IMR-90 (cell line): ENCODE data around the gene MAN1A2.

DNA sequence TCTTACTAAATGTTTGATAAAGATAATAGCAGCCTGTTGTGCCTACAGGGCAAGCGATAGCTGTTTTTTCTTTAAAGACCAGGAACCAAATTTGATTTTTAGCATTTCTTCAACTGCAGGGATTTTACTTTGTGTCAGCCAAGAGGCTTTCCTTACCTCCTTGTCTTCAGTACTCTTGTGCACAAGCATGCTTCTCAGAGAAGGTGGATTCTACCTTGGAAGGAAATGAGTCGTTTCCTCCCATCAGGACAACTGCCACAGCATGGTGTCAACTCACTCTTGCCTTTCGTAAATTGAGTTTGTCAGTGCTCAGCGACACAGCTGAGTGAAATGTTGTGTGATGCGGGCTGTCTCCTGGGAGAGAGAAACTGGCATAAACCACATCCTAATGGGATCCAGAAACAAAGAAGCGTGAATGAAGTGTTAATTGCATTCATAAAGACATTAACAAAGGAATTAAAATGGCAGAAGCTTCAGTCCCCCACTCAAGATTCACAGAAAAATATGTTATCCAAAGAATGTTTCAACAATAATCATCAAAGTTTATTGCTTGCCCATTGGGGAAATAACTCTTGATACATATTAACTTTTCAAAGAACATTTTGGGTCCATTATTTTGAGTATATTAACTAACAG is 51.5 kb upstream of the SLC22A15 start:
- RRBS: no CpG with 5 or more reads among the region's 6 CpGs
CAGE:
- cytosol, long polyA plus RNA: no peak
- long polyA plus RNA: no peak
- nucleus, long polyA plus RNA: no peak

GRCh38 chr1:116053023-116053819 is 58.0 kb upstream of the MAB21L3 start:
- RRBS: no CpG with 5 or more reads among the region's 12 CpGs
CAGE:
- cytosol, long polyA plus RNA: no peak
- long polyA plus RNA: no peak
- nucleus, long polyA plus RNA: no peak

- RRBS: 3% methylated on average over 12 of the region's 36 CpGs
CAGE:
- cytosol, long polyA plus RNA: no peak
- long polyA plus RNA: no peak
- nucleus, long polyA plus RNA: no peak
Measured at GRCh38 chr1:116168296-116168790, 57.1 kb downstream of the MAB21L3 start.

DNA sequence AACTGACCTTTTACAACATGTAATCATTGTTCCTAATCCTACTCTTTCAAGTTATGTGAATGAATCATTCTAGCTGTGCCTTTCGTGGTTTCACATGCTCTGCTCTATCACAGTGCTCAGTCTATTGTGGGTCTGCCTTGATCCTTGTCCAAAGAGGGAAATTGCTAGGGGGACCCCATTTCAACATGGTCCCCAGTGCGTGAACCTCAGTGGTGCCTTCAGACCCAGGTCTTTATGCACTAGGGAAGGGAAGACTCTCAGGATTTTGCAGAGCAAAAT is 118.1 kb upstream of the ATP1A1 start:
- RRBS: no CpG with 5 or more reads among the region's 2 CpGs
CAGE:
- cytosol, long polyA plus RNA: no peak
- long polyA plus RNA: no peak
- nucleus, long polyA plus RNA: no peak

GRCh38 chr1:116272954-116273445 is 100.0 kb upstream of the ATP1A1 start:
- RRBS: no CpG with 5 or more reads among the region's 4 CpGs
CAGE:
- cytosol, long polyA plus RNA: no peak
- long polyA plus RNA: no peak
- nucleus, long polyA plus RNA: no peak

- RRBS: no CpG with 5 or more reads among the region's 3 CpGs
CAGE:
- cytosol, long polyA plus RNA: no peak
- long polyA plus RNA: no peak
- nucleus, long polyA plus RNA: no peak
Measured at GRCh38 chr1:116287490-116287926, 85.5 kb upstream of the ATP1A1 start.

DNA sequence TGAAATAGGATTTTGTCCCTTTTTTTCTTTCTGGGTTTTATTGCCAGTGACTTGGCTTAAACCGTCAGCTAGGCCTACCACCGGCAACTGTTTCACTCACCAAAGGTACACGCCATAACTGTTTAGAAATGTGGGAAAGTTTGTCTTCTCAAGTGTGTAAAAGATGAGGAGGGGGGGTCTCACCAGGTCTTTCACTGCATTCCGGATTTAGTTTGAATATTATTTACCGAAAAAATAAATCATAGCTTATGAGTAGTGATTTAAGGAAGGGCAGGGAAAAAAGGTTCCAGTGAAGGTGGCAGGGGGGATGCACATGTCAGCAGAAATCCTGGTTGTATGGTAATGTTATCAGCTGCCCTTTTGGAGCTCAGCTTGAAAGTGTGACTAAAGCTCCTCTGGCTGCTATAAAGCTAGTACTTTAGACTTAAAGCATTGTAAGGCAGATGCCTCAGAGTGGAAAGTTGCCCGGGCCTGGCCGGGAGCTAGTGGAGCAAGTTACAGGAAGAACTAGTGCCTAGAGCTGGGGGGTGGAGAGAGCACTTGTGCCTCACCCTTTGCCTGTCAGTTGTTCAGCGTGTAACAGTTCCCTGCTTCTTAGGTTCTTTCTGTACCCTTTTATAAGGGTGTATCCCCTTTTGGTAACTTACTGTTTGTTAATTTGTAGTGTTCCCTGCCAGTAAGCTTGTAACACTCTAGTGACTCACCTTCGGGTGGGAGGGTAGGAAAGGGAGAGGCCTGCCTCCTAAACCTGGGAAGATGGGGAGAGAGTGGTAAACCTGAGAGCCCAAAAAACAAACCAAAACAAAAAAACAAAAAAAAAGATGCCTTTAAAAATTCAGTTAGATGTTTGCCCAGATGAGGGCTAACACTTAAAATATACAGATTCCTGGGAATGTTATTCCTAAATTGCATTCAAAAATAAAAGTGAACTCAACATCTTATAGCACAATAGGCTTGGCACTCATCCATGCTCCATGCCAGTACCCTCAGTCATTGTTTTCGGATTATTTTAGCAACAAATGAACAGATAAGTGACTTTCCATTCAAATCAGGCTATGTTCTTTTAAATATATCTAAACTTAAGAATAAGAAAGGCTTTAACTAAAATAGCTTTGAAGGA is 3.3 kb downstream of the ATP1A1 start:
- RRBS: no CpG with 5 or more reads among the region's 10 CpGs
CAGE:
- cytosol, long polyA plus RNA: no peak
- long polyA plus RNA: no peak
- nucleus, long polyA plus RNA: no peak

GRCh38 chr1:116378596-116379562 is 5.8 kb downstream of the ATP1A1 start:
- RRBS: no CpG with 5 or more reads among the region's 3 CpGs
CAGE:
- cytosol, long polyA plus RNA: no peak
- long polyA plus RNA: no peak
- nucleus, long polyA plus RNA: no peak

DNA sequence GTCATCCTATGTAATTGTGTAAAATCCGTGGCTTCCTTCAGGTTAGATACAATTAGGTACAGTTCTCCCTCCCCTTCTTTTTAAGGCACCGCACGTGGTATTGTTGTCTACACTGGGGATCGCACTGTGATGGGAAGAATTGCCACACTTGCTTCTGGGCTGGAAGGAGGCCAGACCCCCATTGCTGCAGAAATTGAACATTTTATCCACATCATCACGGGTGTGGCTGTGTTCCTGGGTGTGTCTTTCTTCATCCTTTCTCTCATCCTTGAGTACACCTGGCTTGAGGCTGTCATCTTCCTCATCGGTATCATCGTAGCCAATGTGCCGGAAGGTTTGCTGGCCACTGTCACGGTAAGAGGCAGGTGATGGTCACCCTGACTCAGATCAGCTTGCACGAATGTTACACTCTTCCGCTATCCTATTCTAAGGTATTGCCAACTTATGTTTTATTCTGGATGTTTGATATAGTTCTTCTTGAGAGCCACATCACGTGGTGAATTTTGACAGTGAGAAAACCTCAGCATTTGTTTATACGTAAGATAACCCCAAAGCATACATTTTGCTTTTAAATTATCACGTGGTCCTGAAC is 16.4 kb downstream of the ATP1A1 start:
- RRBS: no CpG with 5 or more reads among the region's 14 CpGs
CAGE:
- cytosol, long polyA plus RNA: no peak
- long polyA plus RNA: start-site peak on the minus strand centred at position 126 of the sequence, 69 bp wide, 14 and 8 reads in 2 replicates
- nucleus, long polyA plus RNA: no peak

GRCh38 chr1:116418019-116419122 is 45.3 kb downstream of the ATP1A1 start:
- RRBS: 2% methylated on average over 6 of the region's 62 CpGs
CAGE:
- cytosol, long polyA plus RNA: start-site peak on the minus strand at chr1:116418561-116418630, 23 and 31 reads in 2 replicates
- long polyA plus RNA: start-site peak on the minus strand at chr1:116418568-116418611, 22 and 22 reads in 2 replicates
- nucleus, long polyA plus RNA: no peak

DNA sequence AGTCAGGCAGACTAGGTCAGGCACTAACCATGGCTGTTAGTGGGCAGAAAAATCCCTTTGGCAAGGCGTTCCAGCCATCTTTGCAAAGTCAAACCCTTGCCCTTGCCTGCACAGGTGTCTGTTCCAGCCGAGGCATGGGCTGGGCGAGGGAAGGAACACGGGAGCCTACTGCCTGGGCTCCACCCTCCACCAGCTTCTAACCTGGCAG is 27.7 kb upstream of the CD58 start:
- RRBS: no CpG with 5 or more reads among the region's 4 CpGs
CAGE:
- cytosol, long polyA plus RNA: no peak
- long polyA plus RNA: no peak
- nucleus, long polyA plus RNA: no peak

DNA sequence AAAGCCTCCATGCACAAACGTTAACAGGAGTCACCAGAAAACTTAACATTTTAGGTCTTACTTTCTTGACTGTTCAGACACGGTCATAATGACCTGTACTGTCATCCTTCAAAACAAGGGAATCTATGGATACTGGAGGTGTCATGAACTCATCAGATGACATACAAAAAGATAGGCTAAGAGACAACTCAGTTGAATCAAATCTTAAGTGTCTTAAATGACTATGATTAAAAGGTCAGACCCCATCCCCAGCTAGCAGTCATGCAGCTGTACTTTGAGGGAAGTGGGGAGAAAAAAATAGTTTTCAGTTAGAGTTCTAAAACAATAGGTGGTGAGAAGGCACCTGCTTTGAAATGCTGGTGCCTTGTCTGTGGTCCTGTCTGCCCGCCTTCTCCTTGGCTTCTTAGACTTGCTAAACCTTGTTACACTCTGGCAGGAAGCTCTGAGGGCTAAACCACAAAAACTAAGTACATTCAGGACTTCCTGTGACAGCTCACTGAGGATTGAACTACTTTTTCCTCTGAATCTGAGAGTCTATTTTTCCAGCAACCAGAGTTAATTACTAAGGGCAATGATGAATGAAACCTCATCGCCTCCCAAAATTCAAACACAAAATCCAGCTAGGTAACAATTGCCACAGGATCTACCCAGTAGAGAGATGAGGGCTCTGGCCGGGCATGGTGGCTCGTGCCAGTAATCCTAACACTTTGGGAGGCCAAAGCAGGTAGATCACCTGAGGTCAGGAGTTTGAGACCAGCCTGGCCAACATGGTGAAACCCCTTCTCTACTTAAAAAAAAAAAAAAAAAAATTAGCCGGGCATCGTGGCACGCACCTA is 15.4 kb downstream of the CD2 start:
- RRBS: no CpG with 5 or more reads among the region's 9 CpGs
CAGE:
- cytosol, long polyA plus RNA: no peak
- long polyA plus RNA: no peak
- nucleus, long polyA plus RNA: no peak

- RRBS: no CpG with 5 or more reads among the region's 12 CpGs
CAGE:
- cytosol, long polyA plus RNA: no peak
- long polyA plus RNA: no peak
- nucleus, long polyA plus RNA: no peak
Measured at GRCh38 chr1:116914946-116915770, 5.4 kb downstream of the PTGFRN start.

GRCh38 chr1:116982164-116982954 is 19.2 kb upstream of the CD101 start:
- RRBS: no CpG with 5 or more reads among the region's 9 CpGs
CAGE:
- cytosol, long polyA plus RNA: no peak
- long polyA plus RNA: no peak
- nucleus, long polyA plus RNA: no peak

DNA sequence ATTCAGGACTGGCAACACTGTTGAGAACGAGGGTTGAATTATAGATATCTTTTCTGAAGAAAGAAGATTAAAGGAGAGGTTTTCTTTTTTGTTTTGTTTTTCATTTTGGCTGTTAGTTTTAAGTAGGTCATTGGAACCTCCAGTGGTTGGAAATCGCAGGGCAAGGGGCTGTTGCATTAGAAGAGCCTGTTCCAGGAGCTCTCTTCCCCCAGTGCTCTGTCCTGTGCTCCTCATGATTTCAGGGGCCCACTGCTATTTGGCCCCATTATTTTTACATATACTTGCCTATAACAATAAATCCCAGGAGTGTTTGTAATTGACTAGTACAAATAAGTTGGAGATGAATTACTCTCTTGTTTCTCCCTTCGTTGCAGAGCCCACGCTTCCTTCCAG is 26.6 kb upstream of the TTF2 start:
- RRBS: no CpG with 5 or more reads among the region's 4 CpGs
CAGE:
- cytosol, long polyA plus RNA: no peak
- long polyA plus RNA: no peak
- nucleus, long polyA plus RNA: no peak

DNA sequence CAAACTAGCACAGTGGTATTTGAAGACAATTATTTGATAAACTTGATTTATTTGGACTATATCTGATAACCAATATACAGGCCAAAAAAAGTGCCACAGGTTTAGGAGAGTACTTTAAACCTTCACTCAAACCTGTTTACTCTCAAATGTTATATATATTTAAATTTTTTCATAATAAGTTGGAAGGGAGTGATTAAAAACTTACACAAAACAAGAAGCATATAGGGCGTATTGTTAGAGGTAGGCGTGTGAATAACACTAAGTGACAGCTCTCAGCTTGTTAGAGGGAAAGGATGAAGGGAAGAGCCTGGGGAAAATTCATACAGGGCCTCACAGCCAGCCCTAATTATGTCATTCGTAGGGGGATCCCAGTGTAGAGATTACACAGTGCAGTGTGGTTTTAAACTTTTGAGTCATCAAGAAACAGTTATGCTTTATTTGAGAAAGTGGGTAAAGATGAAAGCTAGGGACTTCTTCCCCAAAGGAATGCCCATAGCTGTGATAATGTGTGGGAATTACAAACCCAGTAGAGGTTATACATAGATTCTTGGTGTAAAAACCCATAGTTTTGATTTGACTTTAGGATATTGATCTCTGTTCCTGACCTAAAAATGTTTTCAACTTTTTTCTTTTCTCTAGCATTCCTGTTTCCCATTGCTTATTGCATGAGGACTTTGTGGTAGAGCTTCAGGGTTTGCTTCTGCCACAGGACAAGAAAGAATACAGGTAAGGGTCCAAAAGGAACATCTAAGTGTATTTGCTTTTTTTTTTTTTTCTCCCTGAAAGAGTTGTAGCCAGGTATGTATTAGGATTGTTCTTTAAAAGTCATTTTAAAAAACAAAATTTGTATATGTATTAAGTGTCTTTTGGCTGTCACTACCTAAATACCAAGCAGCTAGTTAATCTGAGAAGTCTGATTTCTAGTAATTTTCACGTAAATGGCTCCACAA is 1.9 kb downstream of the TTF2 start:
- RRBS: no CpG with 5 or more reads among the region's 4 CpGs
CAGE:
- cytosol, long polyA plus RNA: no peak
- long polyA plus RNA: no peak
- nucleus, long polyA plus RNA: no peak

GRCh38 chr1:117232469-117233046 is 21.8 kb upstream of the VTCN1 start:
- RRBS: no CpG with 5 or more reads among the region's 3 CpGs
CAGE:
- cytosol, long polyA plus RNA: no peak
- long polyA plus RNA: no peak
- nucleus, long polyA plus RNA: no peak

- RRBS: 1% methylated on average over 71 of the region's 133 CpGs
CAGE:
- cytosol, long polyA plus RNA: no peak
- long polyA plus RNA: start-site peak on the plus strand at chr1:117366786-117366910, 84 and 30 reads in 2 replicates; start-site peak on the plus strand at chr1:117367393-117367494, 364 and 313 reads in 2 replicates
- nucleus, long polyA plus RNA: start-site peak on the plus strand at chr1:117367424-117367471, 44 and 387 reads in 2 replicates
Measured at GRCh38 chr1:117366623-117367671, at the start of gene MAN1A2. MAN1A2 (plus strand) TSS chr1:117367449.

- RRBS: no CpG with 5 or more reads among the region's 11 CpGs
CAGE:
- cytosol, long polyA plus RNA: no peak
- long polyA plus RNA: no peak
- nucleus, long polyA plus RNA: no peak
Measured at GRCh38 chr1:117599876-117600316, 6.0 kb upstream of the TENT5C start.

GRCh38 chr1:117682356-117682866 is 76.6 kb downstream of the TENT5C start:
- RRBS: no CpG with 5 or more reads among the region's 5 CpGs
CAGE:
- cytosol, long polyA plus RNA: no peak
- long polyA plus RNA: no peak
- nucleus, long polyA plus RNA: no peak